Progenitor cell of endocrine pancreas (in vitro differentiated cells): ENCODE results near the genes MAGEB1, FAM47A and CYBB.

- PRO-cap: no peak
These were observed 118.0 kb upstream of the MAGEB2 start for GRCh38 chrX:30097320-30097737.

GRCh38 chrX:30246514-30247532 lies at the start of gene MAGEB1:
Gene MAGEB1 (plus strand): TSS chrX:30247146.
- PRO-cap: no peak

- PRO-cap: no peak
These were observed 3.3 kb upstream of the GK start for GRCh38 chrX:30649702-30650598.

DNA sequence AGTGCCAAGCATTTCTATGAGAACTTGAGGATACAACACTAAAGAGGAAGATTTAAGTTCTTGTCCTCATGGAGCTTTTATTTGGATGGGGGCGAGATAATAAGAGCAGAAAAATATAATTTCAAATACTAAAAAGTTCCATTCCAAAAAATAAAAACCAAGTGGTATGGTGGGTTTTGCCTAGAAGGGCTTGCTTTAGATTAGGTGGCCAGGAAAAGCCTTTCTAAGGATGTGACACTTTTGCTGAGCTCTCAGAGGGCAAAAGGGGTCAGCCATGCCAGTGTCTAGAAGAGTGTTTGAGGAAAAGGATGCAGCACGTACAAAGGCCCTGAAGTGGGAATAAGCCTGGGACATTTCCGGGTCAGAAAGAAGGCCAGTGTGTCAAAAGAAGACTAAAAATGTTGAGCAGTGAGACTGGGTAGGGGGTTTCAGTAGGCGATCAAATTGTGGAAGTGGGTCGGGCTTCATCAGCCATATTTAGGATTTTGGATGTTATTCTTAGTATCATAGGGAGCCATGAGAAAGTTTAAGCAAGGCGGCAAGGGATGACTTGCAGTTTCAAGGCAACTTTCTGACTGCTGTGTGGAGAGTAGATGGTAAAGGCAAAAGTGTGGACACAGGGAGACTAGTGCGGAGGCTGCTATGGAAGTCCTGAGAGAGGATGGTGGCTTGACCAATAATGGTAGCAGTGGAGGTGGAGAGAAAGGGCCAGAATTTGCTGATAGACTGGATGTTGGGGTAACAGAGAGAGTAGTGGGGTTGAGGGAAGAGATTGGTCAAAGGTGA lies 15.2 kb downstream of the GK start:
- PRO-cap: no peak

DNA sequence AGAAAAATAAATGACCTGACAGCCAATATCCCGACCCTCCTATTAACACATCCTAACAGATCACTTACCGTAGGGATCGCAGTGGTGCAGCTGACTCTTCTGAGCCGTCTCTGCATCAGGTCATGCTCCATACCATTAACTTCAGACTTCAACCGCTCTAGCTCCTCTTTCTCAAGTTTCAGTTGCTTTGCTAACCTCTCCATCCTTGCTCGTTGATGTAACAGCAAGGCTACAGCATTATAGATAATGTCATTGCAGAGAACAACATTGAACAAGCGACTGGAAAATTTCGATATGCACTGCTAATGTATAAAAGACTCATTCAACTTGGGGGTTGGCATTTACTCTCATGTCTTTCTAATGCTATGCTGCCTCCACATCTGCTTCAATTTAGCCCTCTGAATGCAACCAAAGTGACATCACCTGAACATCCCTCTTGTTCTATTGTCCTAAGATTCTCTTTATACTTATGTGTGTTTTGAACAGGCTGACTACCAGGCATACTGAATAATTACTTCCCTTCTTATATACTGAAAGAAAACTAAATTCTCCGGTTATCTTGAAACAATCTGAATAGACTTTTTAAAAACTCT lies 36.2 kb downstream of the TAB3 start:
- PRO-cap: no peak

DNA sequence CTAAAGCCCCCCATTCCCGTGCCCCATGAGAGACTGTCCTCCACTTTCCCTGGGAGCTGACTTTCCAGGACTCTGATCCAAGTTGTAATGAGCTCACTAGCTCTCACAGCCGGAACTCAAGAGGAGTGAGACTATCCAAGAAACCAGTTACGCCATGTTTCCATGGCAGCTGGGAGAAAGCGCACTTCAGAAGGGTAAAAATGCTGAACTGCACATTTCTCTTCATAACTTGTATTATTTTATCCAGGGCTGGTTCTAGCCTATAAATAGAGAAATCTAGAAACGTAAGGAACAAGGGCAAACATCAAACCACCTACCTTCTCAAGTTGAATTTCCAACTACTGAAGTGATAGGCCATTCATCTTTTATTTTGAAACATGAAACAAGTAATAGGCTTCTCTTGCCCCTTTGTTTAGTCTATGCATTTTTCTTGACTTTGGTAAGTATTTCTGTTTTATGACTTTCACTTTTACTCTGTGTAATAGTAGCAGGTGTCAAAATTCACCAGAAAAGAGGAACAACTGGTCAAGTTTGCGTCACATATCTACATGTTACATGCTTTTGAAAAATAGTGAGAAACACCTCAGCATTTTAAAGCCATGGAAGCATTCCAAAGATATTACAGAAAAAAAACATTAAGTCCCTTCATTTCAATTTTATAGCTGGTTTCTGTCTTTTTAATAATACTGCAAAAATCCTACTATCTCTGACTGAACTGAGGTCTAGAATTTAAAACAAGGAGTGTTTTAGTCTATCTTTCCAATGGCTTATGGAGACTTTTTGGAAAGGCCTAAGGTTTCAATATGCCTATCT lies 157.0 kb upstream of the FTHL17 start:
- PRO-cap: no peak

- PRO-cap: bidirectional peak, plus-strand start at chrX:31435787, minus-strand start at chrX:31435713
These were observed 363.8 kb upstream of the FTHL17 start for GRCh38 chrX:31435412-31436169.

DNA sequence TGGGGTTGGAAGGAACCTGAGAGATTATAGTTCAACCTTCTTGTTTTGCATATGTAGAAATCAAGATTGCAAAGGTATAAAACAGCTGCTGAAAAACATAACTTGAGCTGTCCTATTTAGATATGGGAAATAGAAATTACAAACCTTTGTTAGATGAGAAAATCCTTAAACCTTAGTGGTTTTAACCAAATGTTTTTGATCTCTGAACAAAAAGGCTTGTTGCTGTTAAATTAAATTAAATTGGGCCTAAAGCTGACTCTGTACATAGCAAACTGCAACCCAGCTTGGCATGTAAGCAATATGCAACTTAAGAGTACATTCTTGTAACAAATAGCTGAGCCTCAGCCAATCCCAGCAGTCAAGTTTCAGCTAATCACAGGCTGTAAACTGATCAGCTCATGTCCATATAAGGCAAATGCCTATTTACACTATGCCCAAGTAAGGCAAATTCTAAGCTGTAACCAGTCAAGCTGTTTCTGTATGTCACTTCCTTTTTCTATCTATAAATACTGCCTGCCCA lies 428.9 kb upstream of the FTHL17 start:
- PRO-cap: no peak

- PRO-cap: no peak
These were observed 605.1 kb upstream of the FTHL17 start for GRCh38 chrX:31676995-31677315.

- PRO-cap: no peak
These were observed 567.4 kb downstream of the DMD start for GRCh38 chrX:32643865-32644522.

- PRO-cap: no peak
These were observed 107.1 kb downstream of the DMD start for GRCh38 chrX:33104283-33104673.

GRCh38 chrX:33725776-33726182 lies 406.3 kb downstream of the FAM47A start:
- PRO-cap: no peak

- PRO-cap: no peak
These were observed at the start of gene FAM47A for GRCh38 chrX:34132187-34132621. Gene FAM47A (minus strand): TSS chrX:34132314.

DNA sequence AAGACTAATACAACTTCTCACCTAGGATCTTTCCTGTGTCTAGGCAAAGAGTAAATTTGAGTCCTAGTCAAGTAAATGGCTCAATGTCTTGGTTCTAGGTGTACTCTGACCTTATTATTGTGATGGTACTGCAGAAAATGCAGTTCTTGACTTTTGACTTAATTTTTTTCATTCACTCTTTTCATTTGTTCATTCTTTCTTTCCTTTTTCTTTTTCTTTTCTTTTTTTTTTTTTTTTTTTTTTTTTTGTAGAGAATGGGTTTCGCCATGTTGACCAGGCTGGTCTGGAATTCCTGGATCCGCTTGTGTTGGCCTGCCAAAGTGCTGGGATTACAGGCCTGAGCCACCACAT lies 260.9 kb downstream of the TMEM47 start:
- PRO-cap: no peak

DNA sequence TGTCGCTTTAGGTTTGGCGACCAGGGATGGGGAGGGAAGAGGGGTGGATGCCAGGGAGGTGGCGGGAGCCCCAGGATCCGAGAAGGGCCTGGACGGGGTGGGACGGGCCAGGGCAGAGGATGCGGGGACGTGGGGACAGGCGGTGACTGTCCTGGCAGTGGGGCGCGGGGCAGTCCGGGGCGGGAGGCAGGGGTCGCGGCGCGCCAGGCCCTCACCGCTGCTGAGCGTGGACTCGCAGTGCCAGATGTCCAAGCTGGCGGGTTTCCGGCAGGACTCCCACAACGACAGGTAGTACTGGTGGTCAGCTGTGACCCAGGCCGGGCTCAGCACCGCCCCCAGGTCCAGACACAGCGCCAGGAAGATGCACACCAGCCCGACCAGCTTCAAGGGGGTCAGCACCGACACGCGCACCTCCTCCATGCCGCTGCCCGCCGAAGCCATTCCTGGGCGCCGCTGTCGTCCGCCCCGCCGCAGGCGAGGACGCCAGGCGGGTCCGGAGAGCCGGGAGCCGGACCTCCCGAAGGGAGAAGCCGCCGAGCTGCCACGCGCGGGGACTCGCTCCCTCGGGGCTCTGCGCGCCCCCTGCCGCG lies 401 bp downstream of the TMEM47 start:
- PRO-cap: no peak

DNA sequence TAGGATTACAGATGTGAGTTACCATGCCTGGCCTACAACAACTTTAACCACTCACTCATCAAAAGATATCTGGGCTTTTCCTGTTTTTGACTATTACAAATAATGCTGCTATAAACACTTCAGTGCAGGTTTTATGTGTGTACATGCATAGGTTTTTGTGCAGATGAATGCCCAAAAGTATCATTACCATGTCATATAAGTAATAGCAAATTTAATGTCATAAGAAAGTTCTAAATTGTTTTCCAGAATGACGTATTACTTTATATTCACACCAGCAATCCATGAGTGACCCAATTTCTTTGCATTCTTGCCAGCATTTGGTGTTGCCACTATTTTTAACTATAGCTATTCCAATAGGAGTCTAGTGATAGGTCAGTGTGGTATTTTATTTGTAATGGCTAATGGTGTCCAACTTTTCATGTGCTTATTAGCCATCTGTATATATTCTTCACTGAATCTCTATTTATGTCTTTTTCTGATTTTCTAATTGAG lies 35.4 kb upstream of the CFAP47 start:
- PRO-cap: no peak

DNA sequence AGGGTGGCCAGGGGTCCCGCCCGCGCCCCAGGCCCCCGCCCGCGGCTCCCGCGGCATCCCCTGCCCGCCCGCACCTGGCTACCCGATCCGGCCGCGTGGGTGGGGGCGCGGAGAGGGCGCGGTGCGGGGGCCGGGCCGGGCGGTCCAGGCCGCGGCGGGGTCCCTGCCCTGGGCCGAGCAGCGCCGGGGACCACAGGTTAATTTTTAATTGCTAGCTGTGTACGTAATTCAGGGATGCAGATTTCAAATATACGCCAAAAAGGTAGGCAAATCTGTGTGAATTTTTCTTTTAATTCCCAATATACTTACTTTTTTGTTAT lies 44.3 kb upstream of the FAM47C start:
- PRO-cap: no peak

- PRO-cap: bidirectional peak, plus-strand start at chrX:37349810, minus-strand start at chrX:37349835; bidirectional peak, plus-strand start at chrX:37349979, minus-strand start at chrX:37349950
These were observed 598 bp downstream of the PRRG1 start for GRCh38 chrX:37349511-37350413.

DNA sequence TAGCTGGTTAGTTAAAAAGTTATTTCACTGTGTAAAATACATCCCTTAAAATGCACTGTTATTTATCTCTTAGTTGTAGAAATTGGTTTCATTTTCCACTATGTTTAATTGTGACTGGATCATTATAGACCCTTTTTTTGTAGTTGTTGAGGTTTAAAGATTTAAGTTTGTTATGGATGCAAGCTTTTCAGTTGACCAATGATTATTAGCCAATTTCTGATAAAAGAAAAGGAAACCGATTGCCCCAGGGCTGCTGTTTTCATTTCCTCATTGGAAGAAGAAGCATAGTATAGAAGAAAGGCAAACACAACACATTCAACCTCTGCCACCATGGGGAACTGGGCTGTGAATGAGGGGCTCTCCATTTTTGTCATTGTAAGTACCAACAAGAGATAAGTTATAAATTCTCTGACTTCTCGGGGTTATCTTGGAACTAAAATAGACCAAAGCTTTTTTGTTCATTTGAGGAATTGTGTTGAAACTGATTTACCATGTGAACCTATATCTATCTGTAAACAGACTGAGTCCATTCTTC lies at the start of gene CYBB:
TSS of gene CYBB (plus strand) at position 312 of the 535 bp plus-strand sequence.
- PRO-cap: no peak

DNA sequence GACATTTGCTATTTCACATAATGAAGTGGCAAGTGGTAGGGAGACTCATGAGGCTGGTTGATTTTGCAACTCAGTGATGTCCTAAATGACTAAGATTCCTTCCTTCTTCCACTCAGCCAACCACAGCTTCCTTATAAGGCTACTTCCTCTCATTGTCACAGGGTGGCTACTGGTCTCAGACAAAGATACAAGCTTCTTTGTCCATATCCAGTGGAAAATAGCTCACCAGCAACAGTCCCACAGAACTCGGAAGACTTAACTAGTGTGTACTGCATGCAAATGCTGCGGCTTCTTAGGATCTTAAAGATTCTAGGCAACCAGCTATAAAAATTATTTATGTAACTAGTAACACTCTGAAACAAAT lies 5.2 kb upstream of the OTC start:
- PRO-cap: no peak